Cardiac ventricle fibroblast (primary cell): ENCODE data around the genes PTTG1IP and PCBP3.

- RAMPAGE, long total RNA, result no peak
These were observed 6.9 kb downstream of the PTTG1IP start for GRCh38 chr21:44866338-44867244.

DNA sequence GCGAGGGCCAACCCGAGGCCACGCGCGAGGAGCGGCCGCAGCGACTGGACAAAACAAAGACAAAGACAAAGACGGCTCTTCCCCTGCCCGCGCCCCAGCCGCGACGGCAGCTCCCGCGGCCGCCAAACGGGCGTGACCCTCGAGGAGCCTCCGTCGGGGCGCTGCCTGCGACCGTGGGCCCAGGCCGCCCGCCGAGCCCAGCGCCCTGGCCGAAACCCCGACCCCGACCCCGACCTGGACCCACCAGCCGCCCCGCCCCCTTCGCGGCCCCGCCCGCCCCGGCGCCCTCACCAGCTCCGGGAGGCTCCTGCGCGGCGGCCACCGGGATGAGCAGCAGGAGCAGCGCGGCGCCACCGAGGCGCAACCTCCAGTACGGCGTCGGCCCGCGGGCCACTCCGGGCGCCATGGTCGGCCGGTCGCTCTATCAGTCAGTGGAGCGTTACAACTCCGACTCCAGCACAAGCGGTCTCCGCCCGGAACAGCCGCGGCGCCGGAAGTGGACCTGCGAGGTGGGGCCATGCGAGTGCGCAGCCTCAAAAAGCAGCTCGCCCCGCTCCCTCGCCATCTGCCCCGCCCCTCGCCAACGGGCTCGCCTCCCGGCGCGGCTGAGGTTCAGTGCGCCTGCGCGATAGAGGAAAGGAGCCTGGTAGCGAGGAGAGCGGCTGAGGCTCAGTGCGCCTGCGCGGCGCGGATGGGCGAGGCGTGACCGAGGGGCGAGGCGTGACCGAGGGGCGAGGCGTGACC, at the start of gene PTTG1IP:
Gene PTTG1IP, minus strand, starts transcription at position 480 of the 744 bp plus-strand sequence.
- RAMPAGE, long total RNA, result start-site peak on the minus strand centred at position 463 of the sequence, 74 bp wide, 1,916 and 201 reads in 2 replicates

DNA sequence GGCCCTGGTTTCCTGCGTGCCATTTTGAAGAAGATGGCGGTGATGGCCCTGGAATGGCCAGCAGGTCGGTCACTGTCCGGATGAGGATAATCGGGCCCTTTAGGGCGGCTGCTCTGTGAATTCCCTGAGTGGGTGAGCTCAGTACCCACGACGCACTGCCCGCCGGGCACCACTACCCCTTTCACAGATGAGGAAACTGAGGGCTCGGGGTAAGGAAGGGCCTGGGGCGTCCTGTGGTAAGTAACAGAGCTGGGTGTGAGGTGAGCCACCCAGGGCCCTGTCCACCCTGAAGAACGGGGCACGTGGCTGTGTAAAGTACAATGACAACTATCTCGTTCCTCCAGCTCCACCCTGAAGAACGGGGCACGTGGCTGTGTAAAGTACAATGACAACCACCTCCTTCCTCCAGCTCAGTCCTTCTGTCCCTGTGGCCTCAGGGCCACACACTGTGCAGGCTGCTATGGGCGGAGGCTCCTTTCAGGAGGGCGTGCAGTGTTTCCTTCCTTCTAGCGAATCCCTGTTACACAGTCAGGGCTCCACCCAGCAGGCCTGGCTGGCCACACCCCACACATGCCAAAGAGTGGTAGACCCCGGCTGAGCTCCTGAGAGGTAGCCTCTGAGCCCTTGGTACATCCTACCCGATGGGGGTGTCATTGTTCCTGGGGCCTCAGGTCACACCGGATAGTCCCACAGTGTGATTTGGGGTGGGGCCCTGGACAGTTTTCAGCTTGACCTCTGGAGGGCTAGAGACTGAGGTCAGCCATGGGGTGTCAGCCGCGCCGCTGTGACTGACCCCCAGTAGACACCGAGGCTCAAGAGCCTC, 23.1 kb downstream of the ITGB2 start:
- RAMPAGE, long total RNA, result no peak

DNA sequence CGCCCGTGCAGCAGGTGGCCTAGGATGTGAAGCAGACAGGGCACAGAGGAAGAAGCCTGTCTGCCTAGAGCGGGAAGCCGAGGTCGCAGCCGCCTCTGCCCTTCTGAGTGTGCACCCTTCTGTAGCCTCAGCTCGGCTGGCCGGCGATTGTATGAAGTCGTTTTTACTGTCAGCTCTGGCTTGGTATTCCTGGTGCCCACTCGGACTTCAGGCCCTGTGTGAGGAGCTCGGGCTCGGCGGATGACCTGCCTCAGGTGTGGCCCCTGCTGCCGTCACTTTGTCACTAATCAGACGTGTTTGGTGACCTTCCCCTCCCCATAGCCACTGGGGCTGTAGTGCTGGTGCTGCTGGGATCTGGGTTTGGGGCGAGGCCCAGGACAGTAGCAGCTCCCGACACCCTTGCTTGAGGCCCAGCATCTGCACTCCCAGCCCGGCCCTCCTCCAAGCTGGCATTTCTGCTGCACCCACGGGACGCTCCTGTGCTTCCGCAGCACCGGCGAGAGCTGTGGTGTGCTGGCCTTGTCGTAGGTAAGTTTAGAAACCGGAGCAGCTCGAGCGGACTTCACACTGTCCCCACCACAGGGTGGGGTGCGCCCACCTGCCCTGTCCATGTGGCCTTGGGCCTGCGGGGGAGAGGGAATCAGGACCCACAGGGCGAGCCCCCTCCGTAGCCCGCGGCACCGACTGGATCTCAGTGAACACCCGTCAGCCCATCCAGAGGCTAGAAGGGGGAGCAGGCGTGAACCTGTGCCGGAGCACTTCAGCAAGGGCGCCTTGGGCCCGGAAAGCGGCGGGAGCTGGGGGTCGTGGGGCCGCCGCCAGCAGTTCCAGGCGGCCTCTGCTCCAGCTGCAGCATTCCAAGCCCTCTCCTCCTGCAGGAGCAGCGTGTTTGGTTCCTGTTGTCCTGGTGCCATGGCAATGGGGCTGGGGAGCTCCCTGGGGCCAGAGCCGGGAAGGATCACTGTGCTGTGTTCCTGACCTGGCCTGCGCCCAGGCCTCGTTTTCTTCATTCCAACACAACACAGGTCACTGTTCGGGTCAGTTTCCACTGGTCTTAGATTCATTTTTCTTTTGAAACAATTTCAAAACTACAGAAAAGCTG, 18.4 kb downstream of the SLX9 start:
- RAMPAGE, long total RNA, result no peak

DNA sequence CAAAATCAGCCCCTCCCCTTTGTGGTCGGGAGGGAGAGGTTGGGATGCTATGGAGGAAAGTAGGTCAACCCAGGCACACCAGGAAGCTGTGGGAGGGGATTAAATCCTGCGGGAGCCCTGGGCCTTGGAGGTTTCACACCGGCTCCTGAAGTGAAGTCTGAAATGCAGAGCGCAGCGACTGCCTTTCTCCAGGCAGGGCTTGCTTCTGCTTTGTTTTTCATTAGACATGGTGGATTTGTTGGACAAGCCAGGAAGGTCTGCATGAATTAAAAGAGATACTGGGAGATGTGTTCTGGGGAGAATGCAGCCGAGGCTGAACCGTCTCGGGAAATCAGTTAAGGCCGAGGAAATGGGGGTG, 19.1 kb downstream of the SLX9 start:
- RAMPAGE, long total RNA, result no peak

- RAMPAGE, long total RNA, result no peak
These were observed 42.9 kb downstream of the SLX9 start for GRCh38 chr21:44982473-44983320.

- RAMPAGE, long total RNA, result no peak
These were observed 943 bp upstream of the ADARB1 start for GRCh38 chr21:45073265-45074008.

DNA sequence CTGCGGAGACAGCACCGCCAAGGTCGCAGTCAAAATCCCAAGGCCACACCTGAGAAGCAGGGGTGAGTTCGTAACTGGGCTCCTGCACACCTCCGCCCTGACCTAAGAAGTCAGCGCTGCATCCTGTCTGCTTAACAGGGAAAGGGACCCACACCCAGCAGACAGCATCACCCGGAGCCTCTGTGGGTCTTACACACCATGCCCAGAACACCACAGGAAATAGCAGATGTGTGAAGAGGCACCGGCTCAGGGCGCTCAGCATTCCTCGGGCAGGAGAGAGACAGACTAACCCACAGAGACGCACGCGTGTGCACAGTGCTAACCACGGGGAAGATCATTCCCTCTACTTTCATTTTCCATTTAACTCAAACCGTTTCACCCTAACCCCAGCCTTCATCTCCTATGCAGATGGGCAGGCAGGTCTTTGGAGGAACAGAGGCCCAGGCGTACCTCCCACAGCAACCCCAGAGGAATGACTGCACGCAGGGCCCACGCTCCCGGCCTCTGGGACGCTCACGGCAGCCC, 21.1 kb downstream of the POFUT2 start:
- RAMPAGE, long total RNA, result no peak

DNA sequence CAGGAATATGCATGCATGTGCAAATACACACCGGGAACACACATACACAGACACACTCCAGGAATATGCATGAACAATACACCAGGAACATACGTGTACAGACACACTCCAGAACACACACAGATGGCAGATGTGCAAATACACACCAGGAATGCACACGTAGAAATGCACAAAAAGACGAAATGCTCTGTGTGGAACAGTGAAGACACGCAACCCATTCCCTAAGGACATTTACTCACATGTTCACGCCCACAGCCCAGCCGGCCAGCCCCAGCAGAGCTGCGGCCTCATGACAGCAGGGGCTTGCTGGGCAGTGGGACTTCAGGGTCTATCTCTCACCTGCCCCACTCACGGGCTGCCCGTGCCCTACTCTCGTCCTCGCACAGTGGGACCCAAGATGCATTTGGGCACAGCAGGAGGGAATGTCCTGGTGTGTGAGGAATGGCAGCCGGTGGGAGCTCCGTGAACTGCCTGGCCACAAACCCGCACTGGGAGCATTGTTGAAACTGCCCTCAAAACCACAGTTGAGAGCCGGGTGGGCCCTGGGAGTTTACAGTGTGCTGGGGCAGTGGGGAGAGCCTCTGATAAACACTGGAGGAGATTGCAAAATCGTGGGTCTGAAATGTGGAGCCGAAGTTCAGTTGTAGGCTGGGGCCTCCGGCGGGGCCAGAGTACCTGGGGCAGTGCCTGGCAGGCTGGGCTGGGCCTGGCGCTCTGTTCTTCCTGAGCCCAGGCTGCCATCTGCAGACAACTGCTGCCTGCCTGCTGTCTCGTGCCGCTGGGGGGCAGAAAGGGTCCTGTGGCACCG, 20.6 kb upstream of the POFUT2 start:
- RAMPAGE, long total RNA, result no peak

GRCh38 chr21:45323478-45324188, 35.9 kb upstream of the POFUT2 start:
- RAMPAGE, long total RNA, result no peak

DNA sequence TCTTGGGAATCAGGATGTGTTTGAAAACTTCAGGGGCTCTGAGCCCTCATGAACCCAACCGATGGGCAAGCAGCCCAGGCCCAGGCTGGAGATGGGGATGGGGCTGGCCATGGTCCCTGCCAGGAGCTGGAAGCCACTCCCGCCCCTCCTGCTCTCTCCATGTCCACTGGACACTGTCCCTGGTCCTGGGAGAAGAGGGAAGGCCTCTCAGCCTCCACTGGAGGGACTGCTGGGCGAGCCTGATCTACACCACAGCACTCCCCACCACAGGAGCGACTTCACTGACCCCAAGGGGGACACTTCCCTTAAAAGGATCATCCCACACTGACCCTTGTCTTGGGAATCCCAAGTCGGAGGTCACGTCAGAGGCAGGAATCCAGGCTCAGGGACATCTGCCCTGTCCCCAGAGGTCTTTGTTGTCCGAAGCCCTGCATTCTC, 16.9 kb upstream of the COL18A1 start:
- RAMPAGE, long total RNA, result no peak

DNA sequence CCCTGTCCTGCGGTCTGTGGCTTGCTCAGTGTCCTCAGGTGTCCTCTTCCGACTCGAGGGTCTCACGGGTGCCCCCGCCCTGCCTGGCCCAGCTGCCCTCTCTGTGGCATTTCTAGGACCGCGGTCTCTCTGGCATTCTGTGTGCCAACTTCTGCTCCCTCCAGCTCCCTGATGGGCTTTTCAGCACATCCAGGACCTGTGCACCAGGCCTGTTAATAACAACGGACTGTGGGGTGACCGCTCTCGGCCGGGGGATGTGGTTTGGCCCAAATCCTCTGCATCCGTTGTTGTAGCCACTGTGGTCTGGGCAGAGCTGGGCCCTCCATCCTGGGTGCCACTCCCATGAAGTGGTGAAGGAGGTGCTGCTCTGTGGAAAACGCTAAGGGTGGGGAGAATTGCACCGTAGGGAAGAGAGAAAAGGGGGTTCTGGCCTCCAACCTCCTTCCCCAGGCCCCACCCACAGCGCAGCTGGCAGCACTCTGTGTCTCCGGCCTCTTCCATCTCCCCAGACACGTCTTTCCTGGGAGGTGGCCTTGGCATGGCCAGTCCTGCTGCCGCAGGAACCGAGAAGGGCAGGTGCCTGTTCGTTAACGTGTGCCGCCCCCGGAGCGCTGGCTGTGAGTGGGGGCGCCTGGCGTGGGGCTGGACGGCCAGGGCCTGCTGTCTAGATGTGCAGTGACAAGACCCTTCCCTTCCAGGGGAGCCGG, 12.6 kb downstream of the COL18A1 start:
- RAMPAGE, long total RNA, result no peak

DNA sequence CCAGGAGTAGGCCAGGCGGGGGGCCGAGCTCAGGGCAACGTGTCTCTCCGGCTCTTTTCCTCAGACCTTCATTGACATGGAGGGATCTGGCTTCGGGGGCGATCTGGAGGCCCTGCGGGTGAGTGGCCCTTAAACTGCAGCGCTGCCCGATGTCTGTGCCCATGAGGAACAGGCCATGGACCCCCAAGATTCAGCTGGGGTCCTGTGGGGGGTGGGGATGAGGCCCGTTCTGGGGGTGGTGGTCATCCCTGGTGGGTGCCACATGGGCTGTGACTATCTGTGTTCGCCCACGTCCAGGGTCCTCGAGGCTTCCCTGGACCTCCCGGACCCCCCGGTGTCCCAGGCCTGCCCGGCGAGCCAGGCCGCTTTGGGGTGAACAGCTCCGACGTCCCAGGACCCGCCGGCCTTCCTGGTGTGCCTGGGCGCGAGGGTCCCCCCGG, 61.8 kb downstream of the SLC19A1 start:
- RAMPAGE, long total RNA, result no peak

- RAMPAGE, long total RNA, result no peak
These were observed 43.4 kb downstream of the SLC19A1 start for GRCh38 chr21:45498762-45499377.

- RAMPAGE, long total RNA, result no peak
These were observed 12.6 kb upstream of the SLC19A1 start for GRCh38 chr21:45554824-45555246.

DNA sequence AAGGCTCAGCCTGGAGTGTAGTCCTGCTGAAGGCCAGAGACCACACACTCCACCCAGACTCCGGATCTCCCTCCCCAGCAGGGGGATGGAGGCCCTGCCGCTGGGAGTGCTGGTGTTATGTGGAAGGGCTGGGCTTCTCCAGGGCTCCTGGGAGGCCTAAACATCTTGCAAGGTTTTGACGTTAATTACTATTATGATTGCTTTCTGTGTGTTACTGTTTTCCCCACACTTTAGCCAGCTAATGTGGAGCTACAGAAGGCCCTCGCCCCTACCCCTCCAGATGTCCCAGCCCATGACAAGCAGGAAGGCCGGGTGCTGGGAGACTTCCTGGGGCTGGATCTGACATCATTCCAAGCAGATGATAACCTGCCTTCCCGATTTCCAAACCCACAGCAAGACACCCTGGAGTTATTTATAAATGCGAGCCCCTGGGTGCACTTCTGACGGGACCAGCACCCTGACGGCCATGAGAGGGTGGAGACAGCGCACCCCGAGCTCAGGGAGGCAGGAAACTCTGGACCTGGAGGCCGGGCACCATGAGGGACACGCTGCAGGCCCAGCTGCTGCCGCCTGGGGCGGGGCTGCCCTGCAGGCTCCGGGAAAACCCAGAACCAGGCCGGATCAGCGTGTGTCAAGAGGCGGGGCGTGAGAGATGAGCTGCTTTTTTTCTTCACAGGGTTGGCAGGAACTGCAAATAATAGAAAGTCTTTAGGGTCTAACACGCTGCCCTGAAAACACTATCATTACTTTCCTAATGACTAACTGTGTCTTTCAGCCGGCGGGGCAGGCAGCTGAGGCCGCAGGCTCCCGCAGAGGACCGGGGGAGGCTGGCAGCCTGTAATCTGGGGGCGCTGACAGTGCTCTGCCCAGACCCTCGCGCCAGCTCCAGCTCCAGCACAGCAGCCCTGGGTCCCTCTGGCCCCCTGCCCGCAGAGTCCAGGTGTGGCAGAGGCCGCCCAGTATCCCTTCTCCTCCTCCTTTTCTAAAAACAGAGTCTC, 2.6 kb upstream of the PCBP3 start:
- RAMPAGE, long total RNA, result no peak

- RAMPAGE, long total RNA, result no peak
These were observed at the start of gene PCBP3 for GRCh38 chr21:45643327-45644022. PCBP3 (plus strand) TSS chr21:45643725.

DNA sequence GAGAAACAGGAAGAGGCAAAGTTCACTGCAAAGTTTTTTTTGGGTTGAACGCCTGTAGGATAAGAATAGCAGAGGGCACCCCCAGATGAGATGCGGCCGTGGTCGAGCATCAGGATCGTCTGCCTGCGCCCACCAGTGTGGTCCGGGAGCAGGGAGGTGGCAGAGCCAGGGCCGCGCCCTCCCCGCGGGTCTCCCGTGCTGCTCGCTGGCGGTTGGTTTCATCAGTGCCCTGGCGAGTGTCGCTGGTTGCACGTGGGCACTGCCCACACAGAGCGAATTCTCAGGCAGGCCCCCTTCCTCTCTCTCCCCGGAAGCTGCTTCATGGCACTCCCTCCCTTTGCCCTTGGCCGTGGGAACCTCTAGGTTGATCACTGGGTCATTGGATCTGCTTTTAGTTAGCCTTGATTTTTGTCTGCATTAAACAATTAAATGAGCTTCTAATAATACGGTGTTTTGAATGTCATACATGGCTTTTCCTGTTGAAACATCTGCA, 120.0 kb downstream of the PCBP3 start:
- RAMPAGE, long total RNA, result no peak

- RAMPAGE, long total RNA, result no peak
These were observed 64.5 kb upstream of the COL6A1 start for GRCh38 chr21:45917063-45917539.

DNA sequence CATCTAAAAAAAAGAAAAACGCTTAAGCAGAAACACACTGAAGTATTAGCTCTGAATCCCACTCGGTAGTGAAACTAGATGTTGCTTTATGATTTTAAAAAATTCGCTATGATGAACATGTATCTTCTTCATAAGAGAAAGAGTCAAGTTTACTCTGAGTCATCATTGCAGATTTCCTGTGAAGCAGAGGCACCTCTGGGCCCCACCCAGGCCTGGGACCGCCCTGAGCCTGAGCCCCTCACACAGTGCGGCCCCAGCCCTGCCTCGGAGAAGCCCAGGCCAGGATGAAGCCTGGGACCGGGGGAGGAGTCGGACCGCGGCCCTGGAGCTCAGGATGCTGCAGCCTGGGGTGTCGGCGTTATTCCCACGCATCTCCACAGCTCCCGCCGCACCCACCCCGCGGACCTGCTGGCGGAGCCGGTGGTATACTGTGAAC, 2.5 kb upstream of the COL6A1 start:
- RAMPAGE, long total RNA, result no peak